Bronchial epithelial cell (primary cell): ENCODE measurements around a stretch of chr6.

DNA sequence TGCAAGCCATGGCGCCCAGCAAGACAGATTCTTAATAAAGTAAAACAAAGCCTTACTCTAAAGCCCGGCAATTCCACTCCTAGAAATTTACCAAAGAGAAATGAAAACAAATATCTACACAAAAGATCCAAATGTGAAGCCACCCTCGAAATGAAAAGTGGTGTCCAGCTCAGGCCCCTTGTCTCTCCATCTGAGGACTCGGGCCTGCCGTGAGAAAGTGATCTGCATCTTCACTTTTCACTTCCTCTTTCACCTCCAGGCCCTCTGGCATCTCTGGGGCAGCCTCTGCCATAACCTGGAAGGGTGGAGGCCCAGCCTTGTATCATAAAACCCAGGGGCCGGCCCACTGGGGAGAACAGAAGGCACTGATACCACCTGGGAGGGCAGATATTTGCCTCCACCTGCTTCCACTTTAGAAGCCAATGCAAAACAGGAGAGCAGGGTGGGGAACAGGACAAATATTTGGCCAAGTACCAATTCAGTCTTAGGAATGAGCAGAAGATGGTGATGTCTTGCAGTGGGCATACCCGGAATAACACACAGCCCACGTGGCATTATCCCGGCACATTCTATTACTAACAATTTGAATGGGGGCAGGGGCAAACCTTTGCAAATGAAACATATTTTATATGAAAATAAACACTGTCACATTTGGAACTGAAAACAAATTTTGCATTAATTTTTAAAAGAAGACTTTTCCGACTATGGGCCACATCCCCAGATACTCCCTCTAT, 69.0 kb upstream of the TBC1D7 start:
- RRBS, 2 experiments: no CpG with 5 or more reads among the region's 10 CpGs

- RRBS, 2 experiments: no CpG with 5 or more reads among the region's 9 CpGs
Measured at GRCh38 chr6:13445079-13445809, 42.2 kb downstream of the GFOD1 start.

DNA sequence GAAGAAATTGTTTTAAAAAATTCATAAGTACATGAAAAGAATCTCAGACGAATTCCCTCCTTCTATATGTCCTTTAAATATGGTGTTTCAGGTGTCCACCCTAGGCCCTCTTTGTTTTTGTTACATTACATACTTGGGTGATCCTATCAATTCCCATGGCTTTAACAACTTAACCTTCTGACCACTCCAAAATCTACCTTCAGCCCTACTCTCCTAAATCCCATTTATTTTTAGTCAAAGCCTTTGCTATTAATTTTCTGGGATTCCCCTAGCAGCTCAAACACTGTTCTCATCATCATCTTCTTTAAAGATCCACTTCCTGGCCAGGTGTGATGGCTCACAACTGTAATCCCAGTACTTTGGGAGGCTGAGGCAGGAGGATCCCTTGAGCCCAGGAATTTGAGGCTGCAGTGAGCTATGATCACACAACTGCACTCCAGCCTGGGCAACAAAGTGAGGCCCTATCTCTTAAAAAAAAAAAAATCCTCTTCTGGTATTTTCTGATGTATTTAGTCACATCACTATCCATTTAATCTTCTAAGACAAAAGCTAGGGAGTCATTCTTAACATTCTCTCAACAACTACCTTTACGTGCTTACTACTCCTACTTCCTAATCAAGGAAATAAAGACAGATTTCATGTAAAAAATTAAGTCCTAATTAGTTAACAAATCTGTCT, 24.5 kb downstream of the RANBP9 start:
- RRBS, 2 experiments: no CpG with 5 or more reads among the region's 2 CpGs

GRCh38 chr6:13688418-13689024, 23.1 kb downstream of the RANBP9 start:
- RRBS, 2 experiments: no CpG with 5 or more reads among the region's 7 CpGs

GRCh38 chr6:13690393-13690916, 21.2 kb downstream of the RANBP9 start:
- RRBS, 2 experiments: no CpG with 5 or more reads among the region's 4 CpGs

DNA sequence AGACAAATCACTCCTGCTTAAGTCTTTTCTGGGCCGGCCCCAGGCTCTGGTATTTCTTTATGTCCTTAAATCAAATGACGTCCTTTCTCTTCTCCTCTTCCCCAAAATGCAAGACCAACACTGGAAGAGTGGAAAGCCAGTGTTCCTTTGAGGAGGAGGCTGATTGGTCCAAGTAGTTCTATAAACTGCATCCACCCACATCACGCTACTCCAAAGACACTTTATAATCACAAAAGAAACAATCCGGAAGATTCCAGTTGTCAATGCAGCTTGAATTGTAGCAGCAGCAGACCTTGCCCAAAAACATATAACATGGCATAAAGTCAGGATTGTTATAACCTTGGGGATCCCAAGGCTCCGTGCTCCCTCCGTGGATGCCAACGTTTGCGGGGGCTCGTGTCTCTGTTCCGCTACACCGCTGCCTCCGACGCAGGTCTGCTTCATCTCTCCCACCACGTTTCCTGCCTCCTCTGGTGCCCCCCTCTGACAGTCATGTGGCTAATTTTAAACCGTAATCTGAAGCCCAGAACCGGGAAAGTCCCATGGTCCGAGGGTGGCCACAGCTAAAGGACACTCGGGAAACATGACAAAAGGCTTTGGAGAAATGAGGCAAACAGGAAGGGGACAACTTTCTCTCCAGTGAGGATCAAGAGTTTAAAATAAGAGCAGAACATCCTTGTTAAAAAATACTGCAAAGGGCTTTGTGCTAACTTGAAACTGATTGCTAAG, 47.0 kb downstream of the MCUR1 start:
- RRBS, 2 experiments: no CpG with 5 or more reads among the region's 18 CpGs

GRCh38 chr6:14074936-14075587, 42.5 kb upstream of the CD83 start:
- RRBS, 2 experiments: no CpG with 5 or more reads among the region's 8 CpGs

GRCh38 chr6:14119597-14120514, 2.3 kb downstream of the CD83 start:
- RRBS, 2 experiments: no CpG with 5 or more reads among the region's 11 CpGs

GRCh38 chr6:14123319-14123986, 5.9 kb downstream of the CD83 start:
- RRBS, 2 experiments: no CpG with 5 or more reads among the region's 6 CpGs

GRCh38 chr6:14223008-14223387, 105.4 kb downstream of the CD83 start:
- RRBS, 2 experiments: no CpG with 5 or more reads among the region's 7 CpGs

DNA sequence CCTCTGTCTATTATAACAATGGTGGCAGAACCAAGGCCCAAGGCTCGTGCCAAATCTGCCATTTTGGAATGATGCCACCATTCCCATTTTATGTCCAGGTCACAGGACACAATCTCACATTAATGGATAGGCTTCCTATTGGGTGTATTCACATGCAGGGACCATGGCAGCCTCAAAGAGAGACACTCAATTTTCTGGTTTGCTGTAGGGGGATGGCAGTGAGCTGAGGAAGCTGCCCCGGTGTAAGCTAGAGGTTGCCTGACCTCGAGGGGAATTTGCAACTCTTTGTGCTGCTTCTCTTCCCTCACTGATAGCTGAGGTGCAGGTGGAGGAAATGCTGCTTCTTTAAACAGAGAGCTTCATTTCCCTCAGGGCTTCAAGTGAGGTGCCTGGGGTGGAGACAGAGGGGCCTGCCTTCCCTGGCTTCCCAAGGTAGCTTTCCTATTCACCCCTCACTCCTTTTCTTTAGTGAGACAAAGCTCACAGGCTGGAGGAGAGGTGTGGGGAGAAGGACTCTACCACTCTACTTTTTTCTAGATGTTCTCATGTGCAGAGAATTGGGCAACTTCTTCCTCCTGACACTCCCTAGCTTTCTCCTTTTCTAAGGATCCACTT, 151.9 kb downstream of the CD83 start:
- RRBS, 2 experiments: no CpG with 5 or more reads among the region's 3 CpGs

DNA sequence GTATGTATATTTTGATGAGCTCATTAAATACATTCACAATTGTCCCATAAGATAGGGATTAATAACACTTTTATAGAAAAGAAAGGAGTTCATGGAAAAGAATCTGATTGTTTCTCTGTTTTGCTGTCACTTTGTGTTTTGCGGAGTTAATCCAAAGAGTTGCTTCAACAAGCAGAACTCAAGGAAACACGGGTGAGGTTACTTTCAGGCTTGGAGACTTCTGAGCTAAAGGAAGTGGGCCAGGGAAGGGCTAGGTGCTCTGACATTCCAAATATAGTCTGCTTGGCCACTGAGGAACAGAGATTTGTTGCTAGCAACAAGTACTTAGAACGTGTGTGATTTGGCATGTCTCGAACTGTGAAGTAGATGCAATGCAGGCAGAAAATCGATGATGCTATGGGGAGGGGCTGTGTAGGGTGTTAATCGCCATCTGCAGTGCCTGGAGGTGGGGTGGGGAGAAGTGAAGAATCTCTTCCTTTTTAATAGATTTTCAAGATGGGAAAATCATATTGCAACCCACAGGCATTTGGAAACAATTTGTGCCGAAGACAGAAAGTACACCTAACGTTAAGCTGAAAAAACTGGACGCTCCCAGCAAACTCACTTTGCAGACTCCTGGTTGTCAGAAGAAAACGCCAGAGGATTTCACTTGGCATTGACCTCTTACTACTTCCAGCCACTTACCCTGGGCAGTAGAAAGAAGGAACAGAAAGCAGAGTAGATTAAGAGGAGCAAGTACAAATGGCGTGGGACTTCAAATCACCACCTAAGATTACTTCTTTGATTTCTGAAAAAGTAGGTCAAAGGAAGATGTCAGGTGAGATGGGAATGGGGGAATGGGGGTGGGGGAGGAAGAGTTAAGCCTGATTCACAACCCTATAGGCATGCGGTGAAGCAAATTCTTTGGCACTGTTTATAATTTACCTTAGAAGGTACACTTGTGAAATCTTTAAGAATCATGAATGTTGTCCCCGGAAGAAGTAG, 314.0 kb downstream of the CD83 start:
- RRBS, 2 experiments: no CpG with 5 or more reads among the region's 13 CpGs

- RRBS, 2 experiments: no CpG with 5 or more reads among the region's 8 CpGs
Measured at GRCh38 chr6:14660911-14661685, 543.5 kb downstream of the CD83 start.

- RRBS, 2 experiments: no CpG with 5 or more reads among the region's 13 CpGs
Measured at GRCh38 chr6:14706179-14706921, 539.5 kb upstream of the JARID2 start.

DNA sequence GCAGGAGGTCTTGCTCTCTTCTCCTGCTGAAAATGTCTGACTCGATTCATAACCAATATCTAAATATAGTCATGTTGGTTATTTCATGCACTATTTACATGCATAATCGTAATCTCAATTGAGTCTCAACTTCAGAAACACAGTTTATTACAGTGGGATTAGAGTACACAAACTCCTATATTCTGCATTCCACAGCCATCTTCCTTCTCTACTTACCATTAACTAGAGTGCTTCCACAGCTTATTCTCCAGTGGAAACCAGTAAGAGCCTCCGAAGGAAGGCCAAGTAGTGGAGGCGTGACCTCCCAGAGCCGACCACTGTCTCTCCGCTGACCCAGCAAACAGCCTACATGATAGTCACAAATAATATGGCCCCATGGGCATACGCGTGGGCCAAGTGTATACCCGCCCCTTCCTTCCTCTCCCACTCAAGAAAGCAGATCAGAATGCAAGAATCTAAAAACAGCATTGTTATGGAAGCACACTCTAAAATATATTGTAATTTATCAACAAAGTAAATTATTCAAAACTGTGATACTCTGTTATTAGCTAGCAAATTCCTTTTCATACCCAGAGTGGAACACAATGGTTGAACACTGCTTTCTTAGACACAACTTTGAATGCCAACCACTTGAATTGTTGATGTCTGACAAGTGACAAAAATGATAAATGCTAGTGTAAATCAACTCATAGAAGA, 526.6 kb upstream of the JARID2 start:
- RRBS, 2 experiments: no CpG with 5 or more reads among the region's 9 CpGs

DNA sequence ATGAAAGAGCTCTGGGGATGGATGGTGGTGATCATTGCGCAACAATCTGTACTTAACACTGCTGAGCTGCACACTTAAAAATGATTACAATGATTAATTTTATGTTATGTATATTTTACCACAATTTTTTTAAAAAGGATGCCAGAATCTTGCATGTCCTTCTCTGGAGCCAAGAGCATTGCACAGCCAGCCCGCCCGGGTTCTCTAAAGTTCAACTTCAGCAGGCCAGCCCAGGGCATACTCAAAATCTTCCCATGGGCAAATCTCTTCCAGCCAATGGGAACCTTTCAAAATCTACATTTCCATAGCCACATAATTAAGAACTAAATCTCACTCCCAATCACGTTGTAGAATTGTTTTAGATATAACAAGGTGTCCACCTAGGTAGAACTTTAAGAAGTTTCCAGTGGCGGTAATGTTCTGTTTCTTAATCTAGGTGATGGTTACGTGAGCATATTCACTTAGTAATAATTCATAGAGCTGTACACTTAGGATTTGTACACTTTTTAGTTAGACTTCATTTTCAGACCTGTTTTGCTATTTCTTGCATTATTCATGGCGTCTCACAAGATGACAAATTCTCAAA, 518.5 kb upstream of the JARID2 start:
- RRBS, 2 experiments: no CpG with 5 or more reads among the region's 7 CpGs

DNA sequence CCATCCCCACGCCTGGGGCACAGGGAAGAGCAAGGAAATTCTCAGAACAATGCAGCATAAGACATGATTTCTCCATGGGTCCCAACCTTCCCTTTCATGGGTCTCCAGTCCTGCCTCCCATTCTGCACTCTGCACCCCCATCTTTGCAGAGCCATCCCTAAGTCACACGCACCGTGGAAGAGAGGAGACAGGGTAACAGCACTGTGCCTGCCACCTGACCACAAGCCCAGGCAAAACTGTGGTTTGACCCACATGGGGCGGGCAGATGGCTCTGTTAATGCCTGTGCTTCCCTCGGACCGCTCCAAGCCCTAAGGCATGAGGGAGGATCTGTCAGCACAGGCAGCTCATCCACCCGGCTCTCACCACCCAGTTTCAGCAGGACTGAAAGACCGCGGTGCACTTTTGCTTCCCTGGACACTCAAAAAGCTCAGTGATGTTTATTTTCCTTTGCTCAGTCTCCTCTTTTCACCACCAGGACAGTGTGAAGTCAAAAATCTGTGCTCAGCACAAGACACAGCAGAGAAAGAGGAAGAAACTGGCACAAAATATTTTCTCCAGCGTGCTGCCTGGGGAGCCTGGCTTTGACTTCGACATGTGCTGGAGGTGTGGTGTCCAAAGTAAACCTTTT, 441.9 kb upstream of the JARID2 start:
- RRBS, 2 experiments: no CpG with 5 or more reads among the region's 11 CpGs

- RRBS, 2 experiments: no CpG with 5 or more reads among the region's 11 CpGs
Measured at GRCh38 chr6:15107008-15107702, 138.7 kb upstream of the JARID2 start.

GRCh38 chr6:15328340-15329454, 82.8 kb downstream of the JARID2 start:
- RRBS, 2 experiments: no CpG with 5 or more reads among the region's 4 CpGs

GRCh38 chr6:15448612-15449067, 202.8 kb downstream of the JARID2 start:
- RRBS, 2 experiments: no CpG with 5 or more reads among the region's 1 CpG